A375 (cell line): ENCODE measurements around the genes GART and KCNE1.

GRCh38 chr21:33298940-33300184 is 25.4 kb upstream of the IFNAR1 start:
- RAMPAGE, long total RNA: no peak

GRCh38 chr21:33412856-33413613 is 9.8 kb downstream of the IFNGR2 start:
- RAMPAGE, long total RNA: no peak

- RAMPAGE, long total RNA: no peak
Measured at GRCh38 chr21:33414388-33414853, 11.2 kb downstream of the IFNGR2 start.

GRCh38 chr21:33541803-33541953 is 239 bp downstream of the GART start:
- RAMPAGE, long total RNA: no peak

GRCh38 chr21:33541954-33542981 is at the start of gene GART:
GART (minus strand) TSS chr21:33542117.
- RAMPAGE, long total RNA: start-site peak on the minus strand at chr21:33542089-33542120, 244 and 154 reads in 2 replicates

GRCh38 chr21:33554088-33554418 is 11.2 kb downstream of the SON start:
- RAMPAGE, long total RNA: no peak

DNA sequence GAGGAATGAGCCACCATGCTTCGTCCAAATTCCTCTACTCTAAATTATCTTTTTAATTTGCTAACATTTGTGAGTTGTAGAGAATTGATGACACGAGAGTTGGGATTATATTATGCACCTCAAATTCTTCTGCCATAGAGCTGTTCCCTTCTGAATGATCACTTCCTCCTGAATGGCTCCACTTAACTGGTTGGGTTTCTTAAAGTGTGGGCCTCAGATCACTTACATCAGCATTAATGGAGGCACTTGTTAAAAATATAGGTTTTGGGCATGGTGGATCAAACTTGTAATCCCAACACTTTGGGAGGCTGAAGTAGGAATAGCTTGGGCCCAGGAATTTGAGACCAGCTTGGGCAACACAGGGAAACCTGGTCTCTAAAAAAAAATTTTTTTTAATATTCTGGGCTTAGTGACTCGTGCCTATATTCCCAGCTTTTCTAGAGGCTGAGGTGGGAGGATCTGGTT is 2.8 kb downstream of the ITSN1 start:
- RAMPAGE, long total RNA: no peak

DNA sequence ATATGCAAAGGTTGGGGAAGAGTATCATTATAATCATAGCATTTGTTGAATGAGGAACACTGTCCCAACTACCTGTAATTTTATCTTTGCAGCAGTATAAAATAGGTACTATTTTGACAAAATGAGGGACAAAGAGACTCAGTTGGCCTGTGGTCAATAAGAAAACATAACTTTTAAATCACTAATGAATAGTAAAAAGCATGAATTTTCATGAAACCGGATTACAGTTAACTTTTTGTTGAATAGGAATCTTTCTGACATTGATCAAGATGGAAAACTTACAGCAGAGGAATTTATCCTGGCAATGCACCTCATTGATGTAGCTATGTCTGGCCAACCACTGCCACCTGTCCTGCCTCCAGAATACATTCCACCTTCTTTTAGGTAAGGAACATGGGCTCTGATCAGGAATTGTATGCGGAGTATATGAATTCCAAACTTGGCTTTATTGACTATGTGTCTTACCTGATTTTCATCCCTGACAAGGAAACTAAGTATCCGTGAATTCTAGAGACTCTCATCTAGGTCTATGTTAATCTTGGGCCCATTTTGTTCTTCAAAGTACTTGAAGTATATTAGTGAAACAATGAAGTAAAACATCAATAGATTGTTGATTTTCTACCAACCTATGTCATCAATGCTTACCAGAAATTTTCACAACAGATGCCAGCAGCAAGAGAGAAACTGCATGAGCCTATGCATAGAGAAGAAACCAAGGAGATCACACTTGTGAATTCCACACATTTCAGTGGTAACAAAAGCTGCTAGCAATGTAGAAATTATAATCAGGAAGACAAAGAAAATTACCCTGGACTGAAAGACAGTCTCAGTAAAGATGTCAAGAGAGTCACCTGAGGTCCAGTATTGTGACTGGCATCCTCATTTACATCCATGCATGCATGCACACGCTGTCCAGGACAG is 123.6 kb downstream of the ITSN1 start:
- RAMPAGE, long total RNA: no peak

- RAMPAGE, long total RNA: no peak
Measured at GRCh38 chr21:34128010-34128590, 54.7 kb downstream of the MRPS6 start.

GRCh38 chr21:34198236-34198418 is 124.7 kb downstream of the MRPS6 start:
- RAMPAGE, long total RNA: no peak

DNA sequence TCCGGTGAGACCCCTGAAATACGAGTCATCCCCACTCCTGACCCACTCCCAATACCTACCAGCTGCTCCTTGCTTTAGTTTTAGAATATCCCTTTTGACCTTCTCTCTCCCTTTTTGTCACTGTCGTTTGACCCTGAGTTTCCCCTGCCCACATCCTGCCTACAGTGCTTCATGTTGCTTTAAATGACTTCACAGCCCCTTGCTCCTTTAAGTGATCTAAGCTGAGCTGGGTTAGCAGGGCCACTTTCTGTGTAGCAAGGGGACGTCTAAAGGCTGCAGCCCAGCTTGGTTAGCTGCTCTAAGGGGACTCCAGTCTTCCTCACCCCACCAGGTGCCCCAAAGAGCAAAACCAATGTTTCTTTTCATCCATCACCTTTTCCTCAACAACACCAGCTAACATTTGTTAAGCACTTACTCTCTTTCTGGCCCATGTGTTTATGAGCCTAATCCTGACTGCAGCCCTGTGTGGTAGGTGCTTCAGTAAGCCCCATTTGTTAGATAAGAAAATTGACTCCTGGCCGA is 125.5 kb downstream of the MRPS6 start:
- RAMPAGE, long total RNA: no peak

DNA sequence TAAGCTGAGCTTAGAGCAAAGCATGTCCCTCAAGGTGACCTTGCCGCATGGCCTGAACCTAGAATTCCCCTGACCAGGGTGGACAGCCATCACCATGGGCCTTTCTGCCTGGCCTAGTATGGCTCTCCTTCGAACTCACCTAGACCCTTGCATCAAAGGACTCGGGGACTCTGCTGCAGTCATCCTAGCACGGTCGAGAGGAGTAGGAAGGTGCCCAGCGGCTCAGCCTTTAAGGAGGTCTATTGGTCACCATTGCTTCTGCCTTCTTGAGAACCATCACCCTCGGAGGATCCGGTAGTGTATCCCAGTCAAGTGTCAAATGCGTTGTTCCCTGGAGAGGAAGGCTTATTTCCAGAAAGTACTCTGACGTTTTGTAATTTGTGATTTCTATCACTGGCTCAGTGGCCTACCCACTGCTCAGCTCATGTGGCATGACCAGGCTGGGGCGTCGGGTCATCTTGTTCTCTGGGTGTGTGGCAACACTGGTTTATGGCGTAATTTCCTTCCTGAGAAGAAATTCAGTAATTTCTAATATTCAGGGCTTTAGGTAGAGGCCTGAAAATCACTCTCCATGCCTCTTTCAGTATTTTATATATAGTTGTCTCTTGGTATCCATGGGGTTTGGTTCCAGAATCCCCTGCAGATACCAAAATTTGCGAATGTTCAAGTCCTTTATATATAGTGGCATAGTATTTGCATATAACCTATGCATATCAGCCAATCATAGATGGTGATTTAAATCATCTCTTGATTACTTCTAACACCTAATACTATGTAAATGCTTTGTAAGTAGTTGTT is at the start of gene KCNE1:
KCNE1 (minus strand) TSS at position 323 of the 798 bp plus-strand sequence.
- RAMPAGE, long total RNA: no peak

GRCh38 chr21:34513125-34513462 is 1.1 kb upstream of the KCNE1 start:
- RAMPAGE, long total RNA: no peak

GRCh38 chr21:34520687-34521462 is 8.9 kb upstream of the KCNE1 start:
- RAMPAGE, long total RNA: no peak

GRCh38 chr21:34596518-34597192 is 18.3 kb downstream of the RCAN1 start:
- RAMPAGE, long total RNA: no peak

GRCh38 chr21:34716917-34717630 is 48.3 kb downstream of the CLIC6 start:
- RAMPAGE, long total RNA: no peak

GRCh38 chr21:34845429-34846132 is 176.8 kb downstream of the CLIC6 start:
- RAMPAGE, long total RNA: no peak

GRCh38 chr21:34857840-34858892 is 189.4 kb downstream of the CLIC6 start:
- RAMPAGE, long total RNA: no peak

- RAMPAGE, long total RNA: no peak
Measured at GRCh38 chr21:34861366-34862162, 187.5 kb downstream of the RUNX1 start.

GRCh38 chr21:34885812-34886632 is 163.1 kb downstream of the RUNX1 start:
- RAMPAGE, long total RNA: no peak